Mononuclear cell (primary cell): ENCODE measurements around a stretch of chr21.

DNA sequence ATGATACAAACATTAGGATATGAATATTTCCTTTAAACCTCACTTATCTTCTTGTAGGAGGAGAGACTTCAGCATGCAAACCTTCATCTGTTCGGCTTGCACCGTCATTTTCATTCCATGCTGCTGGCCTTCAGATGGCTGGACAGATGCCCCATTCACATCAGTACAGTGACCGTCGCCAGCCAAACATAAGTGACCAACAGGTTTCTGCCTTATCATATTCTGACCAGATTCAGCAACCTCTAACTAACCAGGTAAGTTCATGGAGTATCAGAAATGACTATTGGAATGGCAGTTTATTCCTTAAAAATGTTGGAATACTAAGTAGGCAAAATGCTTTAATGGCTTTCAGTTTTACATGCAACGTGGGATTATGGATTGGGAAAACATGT, 106.0 kb downstream of the DYRK1A start:
- RRBS, result no CpG with 5 or more reads among the region's 5 CpGs

DNA sequence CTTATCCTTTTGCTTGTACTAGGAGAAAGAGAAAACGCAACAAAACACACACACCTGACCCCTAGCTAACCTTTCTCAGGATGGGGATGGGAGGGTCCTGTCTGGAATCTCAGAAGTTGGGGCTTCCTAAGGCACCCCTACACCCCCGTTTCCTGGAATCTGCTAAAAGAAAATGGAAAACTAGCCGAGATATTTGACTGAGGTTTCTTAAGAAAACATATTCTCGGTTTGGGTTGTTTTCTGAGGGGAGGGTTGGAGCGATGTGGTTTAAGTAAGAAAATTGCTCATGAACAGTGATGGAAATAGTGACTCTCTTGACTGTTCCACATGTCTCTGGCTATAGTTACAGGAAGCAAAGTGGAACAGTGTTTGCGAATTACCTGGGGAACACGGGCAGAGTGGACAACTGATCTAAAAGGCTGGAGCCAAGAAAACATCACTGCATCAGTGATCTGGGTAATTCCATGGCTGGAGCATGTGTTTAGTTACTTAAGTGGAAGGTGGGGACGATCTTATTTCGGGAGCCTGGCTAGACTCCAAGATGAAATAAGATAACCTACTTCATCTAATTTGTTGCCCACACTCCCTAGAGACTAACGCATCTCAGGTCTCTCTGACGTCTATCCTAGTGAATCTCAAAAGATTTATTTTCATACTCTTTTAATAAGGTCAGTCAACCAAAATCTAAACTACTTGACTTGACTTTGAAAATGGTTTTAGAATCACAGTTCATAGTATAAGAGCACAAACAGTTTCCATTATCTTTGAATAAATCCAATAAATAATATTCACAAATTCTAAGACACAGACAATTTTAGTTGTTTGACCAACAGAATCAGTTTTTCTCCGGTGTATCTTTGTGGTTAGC, 92.5 kb downstream of the KCNJ15 start:
- RRBS, result no CpG with 5 or more reads among the region's 12 CpGs

GRCh38 chr21:38414015-38414367, 84.3 kb downstream of the ERG start:
- RRBS, result no CpG with 5 or more reads among the region's 2 CpGs

DNA sequence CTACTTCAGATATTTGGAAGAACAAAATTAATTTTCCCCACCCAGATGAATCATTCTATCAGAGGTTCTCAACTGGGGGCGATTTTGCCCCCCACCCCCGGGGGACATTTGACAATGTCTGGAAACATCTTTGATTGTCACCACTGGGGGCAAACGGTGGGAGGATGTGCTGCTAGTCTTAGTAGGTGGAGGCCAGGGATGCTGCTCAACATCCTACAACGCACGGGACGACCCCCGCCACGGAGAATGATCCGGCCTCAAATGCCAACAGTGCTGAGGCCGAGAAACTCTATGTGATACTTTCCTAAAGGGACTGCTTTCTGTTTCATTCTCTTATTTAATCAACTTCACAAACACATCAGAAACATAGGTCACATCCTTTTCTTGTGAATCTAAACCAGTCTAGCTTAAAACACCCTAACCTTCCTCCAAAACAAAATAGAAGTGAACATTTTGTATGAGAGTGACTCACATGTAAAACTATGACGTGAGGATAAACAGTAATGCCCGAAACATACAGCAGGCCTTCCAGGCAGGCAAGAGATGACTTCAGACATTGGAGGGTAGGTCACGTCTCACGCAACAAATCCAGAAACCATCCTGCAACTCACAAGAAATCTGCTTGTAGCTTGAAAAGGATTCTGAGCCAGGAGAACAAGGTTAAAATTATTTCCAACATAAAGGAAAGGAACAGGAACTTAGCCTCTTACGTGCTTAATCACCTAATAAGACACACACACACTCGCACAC, 37.2 kb upstream of the ETS2 start:
- RRBS, result no CpG with 5 or more reads among the region's 16 CpGs

- RRBS, result 18% methylated on average over 15 of the region's 39 CpGs
These were observed 1.0 kb upstream of the ETS2 start for GRCh38 chr21:38804363-38805412.

- RRBS, result 1% methylated on average over 31 of the region's 75 CpGs
These were observed 799 bp downstream of the ETS2 start for GRCh38 chr21:38806210-38807245.

DNA sequence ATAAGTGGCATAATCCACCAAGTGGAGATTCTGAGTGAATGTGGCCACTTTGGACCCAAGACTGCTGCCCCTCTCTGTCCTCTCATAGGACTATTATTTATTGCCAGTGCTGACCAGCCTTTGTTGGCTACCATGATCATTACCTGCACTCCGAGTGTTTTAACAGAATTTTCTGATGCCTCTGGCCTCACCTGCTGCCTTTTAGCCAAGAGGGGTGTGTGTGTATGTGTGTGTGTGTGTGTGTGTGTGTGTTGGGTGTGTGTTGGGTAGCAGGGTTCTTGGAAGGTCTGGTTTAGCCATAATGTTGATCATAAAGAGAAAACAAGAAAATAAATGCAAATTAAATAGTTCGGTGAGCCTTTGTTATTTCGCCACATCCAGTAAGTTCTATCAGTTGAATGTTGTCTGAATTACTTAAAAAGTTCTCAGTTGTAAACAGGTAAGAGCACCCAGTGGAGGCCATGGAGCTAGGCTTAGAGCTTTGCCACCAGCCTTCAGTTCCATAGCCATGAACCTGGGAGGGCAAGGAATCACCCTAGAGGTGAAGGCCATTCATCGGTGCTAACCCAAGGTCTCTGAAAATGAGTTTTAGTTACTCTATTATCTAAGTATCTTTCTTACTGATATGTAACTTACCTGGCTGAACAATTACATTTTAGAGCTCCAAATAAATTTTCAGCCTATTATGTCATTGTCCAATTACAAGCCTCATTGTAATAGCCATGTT, 2.8 kb downstream of the ETS2 start:
- RRBS, result no CpG with 5 or more reads among the region's 4 CpGs

DNA sequence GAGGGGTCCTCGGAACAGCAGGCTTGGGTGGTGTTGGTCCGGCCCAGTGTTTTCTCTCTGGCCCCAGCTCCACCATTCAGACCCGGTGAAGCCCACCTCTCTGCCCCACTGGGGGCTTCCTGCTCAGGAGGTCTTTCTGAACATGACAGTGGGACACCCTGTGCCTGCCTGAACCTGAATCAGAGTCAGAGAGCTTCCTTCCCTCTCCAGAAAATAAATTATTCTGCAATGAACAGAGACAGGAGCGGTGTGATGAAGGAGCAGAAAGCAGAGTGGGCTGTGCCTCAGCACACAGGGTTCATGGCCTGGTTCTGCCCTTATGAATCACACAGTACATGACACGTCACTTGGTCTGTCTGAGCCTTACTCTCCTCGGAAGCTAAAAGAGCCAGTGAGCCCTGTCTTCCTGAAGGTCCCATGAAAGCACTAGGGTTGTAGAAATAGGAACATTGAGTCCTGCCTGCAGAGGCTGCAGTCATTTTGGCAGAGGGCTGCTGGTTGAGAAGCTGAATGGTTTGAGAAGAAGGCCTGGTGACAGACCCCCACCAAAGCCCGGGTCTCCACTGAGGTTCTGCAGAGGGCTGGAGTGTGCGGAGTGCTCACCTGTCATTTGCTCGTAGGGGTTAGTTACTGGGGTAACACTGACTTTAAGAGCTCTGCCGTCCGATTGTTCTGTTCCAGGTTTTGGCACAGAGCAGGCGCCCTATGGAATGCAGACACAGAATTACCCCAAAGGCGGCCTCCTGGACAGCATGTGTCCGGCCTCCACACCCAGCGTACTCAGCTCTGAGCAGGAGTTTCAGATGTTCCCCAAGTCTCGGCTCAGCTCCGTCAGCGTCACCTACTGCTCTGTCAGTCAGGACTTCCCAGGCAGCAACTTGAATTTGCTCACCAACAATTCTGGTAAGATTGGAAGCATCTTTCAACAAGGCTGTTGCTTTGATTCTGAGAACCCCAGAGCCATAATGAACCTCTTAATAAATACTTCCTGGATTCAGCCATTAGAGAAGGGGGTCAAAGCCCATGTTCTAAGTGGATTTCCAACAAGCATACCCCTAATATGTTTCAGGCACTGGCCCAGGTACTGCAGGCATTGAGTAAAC, 12.4 kb downstream of the ETS2 start:
- RRBS, result 100% methylated on average over 1 of the region's 18 CpGs

GRCh38 chr21:38853287-38853832, 47.6 kb downstream of the ETS2 start:
- RRBS, result no CpG with 5 or more reads among the region's 9 CpGs

DNA sequence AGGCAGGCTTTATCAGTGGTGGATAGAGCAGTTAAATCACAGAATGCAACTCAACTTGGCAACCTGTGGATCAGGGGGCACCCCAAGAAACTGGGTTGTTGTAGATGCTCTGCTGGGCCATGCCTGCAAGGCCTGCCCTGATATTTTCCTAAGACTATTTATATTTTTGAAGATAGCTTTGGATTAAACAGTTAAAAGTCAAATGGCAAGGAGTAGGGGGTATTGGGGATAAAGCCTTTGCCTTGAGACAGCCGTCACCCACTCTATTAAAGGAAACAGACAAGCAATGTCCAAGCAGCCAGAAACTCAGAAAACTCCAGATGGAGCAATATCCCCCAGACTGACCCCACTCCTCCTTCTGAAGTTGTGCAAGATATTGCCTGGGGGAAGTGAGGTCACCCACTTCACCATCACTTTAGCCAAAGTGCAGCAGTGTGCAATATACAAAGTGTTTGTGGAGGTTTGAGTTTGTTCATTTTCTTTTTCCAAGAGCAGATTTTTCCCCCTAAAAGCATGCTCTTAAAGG, 125.0 kb downstream of the ETS2 start:
- RRBS, result no CpG with 5 or more reads among the region's 1 CpG

- RRBS, result no CpG with 5 or more reads among the region's 11 CpGs
These were observed 177.2 kb downstream of the PSMG1 start for GRCh38 chr21:39005997-39006577.

DNA sequence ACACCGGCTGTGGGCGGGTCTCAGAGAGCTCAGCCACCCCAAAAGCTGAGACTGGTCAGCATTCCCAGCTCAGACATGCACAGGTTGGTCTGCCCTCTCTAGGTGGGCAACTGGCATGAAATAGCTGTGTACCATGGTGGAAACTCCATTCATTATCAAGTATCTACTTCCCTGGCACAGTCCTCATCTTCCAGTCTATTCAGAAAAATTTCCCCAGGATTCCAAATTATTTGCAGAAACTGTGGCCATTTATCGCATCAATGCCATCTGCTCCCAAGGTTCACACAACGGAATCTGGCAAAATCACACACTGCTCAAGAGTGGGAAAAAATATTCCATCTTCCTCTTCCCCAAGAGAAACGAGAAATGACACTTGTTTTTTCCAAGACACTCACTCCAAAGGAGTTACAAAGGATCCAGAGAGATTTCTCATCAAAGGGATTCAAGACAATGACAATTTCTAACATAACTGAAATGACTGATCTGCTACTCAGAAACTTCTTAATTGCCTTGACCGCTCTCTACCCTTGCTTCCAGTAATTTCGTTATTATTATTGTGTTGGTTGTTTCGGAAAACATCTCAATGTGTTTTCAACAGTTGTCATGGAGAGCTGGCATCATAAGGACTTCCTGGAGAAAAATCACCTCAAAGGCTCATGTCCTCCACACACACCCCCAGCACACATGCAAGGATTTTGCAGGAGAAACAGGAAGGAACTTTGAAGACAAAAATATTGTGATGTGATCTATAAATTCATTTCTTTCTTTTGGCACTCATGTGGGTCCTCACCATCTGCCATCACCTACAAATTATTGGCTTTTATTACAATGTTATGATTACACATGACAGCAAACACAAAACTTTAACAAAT, 128.0 kb downstream of the PSMG1 start:
- RRBS, result no CpG with 5 or more reads among the region's 8 CpGs

- RRBS, result no CpG with 5 or more reads among the region's 4 CpGs
These were observed 33.0 kb upstream of the PSMG1 start for GRCh38 chr21:39216059-39216829.

DNA sequence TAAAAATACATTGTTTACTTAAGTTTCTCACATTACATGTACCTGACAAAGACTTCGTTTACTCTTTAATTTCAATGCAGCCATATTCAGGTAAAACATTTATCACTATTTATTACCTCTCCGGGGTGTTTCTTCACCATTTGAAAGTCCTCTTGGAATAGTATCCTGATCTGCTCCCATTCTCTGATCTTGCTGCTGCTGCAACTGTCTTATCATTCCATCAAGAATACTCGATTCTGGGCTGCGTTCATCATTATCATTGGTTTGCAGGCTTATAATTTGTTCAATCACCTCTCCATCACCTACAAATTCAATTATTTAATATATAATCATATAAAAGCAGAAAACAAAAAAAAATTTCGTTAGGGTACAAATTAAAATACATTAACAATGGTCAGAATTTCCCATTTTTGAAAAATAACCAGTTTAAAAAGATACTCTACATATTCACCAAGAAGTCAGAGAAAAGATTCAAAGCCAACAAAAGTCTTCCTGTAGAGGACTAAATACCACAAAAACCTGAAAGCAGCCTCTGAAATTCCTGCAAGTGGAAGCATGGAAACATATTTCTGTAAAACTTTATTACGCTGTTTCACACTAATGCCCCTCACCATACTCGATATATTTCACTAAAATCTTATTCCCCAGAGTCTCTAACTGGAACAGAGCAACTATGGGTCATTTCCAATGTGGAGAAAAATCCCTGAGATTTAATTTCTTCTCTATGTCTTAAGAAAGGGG, 54.9 kb downstream of the BRWD1 start:
- RRBS, result no CpG with 5 or more reads among the region's 7 CpGs

GRCh38 chr21:39264193-39265088, 49.0 kb downstream of the BRWD1 start:
- RRBS, result no CpG with 5 or more reads among the region's 4 CpGs

- RRBS, result no CpG with 5 or more reads among the region's 16 CpGs
These were observed 25.9 kb downstream of the B3GALT5 start for GRCh38 chr21:39638561-39639150.

GRCh38 chr21:39647529-39647921, 34.8 kb downstream of the B3GALT5 start:
- RRBS, result no CpG with 5 or more reads among the region's 5 CpGs

GRCh38 chr21:40047889-40048377, 180.7 kb downstream of the PCP4 start:
- RRBS, result no CpG with 5 or more reads among the region's 5 CpGs

- RRBS, result no CpG with 5 or more reads among the region's 4 CpGs
These were observed 187.2 kb downstream of the PCP4 start for GRCh38 chr21:40054399-40054832.